Metastatic Lung Carcinoma in the Adrenal Gland (tissue), 1 donor: ENCODE results near the genes GSKIP and AK7.

DNA sequence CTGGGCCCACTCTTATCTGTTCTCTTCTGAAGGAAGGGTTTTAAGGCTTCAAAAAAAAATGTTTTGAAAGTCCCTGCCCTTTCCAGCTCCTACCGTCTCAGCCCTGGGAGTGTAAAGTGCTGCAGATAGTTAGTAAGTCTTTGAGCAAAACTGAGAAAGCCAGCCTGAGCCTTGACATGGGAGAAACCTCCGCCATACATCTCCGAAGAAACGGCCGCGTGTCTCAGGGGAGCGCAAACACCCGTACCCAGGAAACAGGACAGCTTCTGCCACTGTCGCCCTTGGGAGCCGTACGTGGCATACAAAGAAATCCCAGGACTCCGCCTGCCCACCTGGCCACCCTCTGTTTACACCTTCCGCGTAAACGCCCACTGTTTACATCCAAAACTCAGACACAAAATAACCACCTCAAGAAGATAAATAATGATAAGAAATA is 541 bp upstream of the BDKRB2 start:
- PRO-cap, result no peak

- PRO-cap, result unidirectional peak, minus-strand start at chr14:96225703
These were observed 21.0 kb downstream of the BDKRB2 start for GRCh38 chr14:96225474-96226185.

GRCh38 chr14:96361714-96362381 is 1.3 kb downstream of the ATG2B start:
- PRO-cap, result unidirectional peak, plus-strand start at chr14:96362206

GRCh38 chr14:96363440-96363609 is at the start of gene GSKIP:
Gene GSKIP (plus strand): TSS chr14:96363526.
- PRO-cap, result bidirectional peak, plus-strand start at chr14:96363526, minus-strand start at chr14:96363377

- PRO-cap, result bidirectional peak, plus-strand start at chr14:96392155, minus-strand start at chr14:96391779; unidirectional peak, plus-strand start at chr14:96392245
These were observed at the start of gene AK7 for GRCh38 chr14:96391687-96392390. Gene AK7 (plus strand): TSS chr14:96392128.

GRCh38 chr14:96502657-96503527 is 710 bp downstream of the PAPOLA start:
- PRO-cap, result bidirectional peak, plus-strand start at chr14:96502856, minus-strand start at chr14:96502812; bidirectional peak, plus-strand start at chr14:96503222, minus-strand start at chr14:96503138

- PRO-cap, result no peak
These were observed 33.9 kb downstream of the PAPOLA start for GRCh38 chr14:96536020-96536549.

GRCh38 chr14:97025578-97026373 is 228.6 kb downstream of the VRK1 start:
- PRO-cap, result no peak

- PRO-cap, result no peak
These were observed 661.7 kb downstream of the VRK1 start for GRCh38 chr14:97458427-97459829.

- PRO-cap, result no peak
These were observed 385.0 kb downstream of the BCL11B start for GRCh38 chr14:98886776-98887591.

GRCh38 chr14:98972674-98973455 is 299.1 kb downstream of the BCL11B start:
- PRO-cap, result no peak

DNA sequence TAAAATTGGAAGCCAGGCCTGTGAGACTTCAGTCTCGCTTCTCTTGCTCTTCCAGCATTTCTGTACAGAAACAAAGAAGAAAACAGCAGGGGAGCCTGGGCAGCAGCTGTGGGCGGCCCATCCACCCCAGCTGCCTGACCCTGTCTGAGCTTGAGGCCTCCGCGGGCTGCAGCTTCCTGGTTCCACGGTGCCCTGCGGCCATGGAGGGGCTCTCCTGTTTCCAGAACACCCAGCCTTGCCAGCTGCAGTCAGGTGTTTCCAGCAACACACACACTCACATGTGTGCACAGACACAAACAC is 178.1 kb downstream of the BCL11B start:
- PRO-cap, result no peak

DNA sequence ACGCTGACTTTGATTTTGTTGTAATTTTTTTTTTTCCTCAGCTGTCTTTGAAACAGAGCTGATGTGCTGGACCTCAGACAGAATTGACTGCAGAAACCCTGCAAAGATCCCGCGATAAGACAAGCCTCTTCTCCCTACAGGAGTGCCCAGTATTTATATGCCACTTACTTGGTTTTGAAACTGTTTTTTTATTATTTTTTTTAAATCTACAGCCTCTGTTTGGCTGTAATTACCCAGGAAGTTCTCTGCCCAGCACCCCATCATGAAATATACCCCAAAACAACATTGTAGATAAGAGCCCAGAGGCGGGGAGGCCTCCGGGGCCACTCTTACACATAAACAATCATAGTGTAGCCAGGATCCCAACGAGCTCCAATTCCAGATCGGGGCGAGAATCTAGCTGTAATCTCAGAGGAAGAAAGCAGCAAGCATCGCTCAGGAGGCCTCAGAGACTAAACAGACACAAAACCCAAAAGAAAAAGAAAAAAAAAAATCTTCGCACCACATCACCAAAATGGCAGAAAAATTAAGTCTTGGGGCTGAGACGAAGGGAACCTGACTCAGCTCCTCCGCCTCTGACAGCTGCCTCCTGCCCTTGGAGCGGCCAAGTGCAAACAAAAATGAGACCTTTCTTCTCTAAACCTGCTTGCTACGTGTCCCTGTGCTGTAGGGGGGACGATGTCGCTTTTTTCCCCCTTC is 30.9 kb downstream of the BCL11B start:
- PRO-cap, result no peak

GRCh38 chr14:99247268-99247838 is 24.6 kb downstream of the BCL11B start:
- PRO-cap, result no peak

GRCh38 chr14:99263484-99264297 is 8.3 kb downstream of the BCL11B start:
- PRO-cap, result no peak

GRCh38 chr14:99266078-99267268 is 5.5 kb downstream of the BCL11B start:
- PRO-cap, result no peak

GRCh38 chr14:99270355-99271431 is 1.3 kb downstream of the BCL11B start:
- PRO-cap, result unidirectional peak, plus-strand start at chr14:99271281

DNA sequence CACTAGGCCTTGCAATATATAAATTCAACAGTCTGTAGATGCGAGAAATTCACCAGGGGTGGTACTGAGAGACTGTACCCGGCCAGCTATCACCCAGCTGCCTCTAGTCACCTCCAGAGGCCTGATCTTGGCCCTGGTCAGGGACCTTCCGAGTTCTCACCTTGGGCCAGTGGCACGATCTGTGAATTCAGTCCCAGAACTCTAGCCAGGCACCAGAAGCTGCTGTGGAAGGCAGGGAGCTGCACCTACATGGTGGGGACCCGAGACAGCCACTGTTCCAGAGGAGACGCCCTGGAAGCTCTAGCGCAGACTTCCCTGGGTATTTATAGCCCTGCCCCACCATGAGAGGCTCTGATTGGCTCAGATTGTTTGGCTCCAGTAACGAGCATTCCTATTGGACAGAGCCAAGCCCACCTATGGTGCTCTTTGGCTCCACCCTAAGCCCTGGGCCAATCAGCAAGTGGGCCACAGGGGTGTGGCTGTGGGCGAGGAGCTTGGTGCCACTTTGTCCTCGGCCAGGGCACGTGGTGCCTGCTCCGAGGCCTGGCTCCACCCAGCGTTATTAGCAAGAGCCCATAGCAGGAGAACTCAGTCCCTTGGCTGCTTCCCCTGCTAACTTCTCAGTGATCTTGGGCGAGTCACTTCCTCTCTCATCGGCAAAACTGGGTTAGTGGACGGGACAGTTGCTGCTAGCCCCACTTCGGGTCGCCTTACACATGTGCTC is 88.9 kb upstream of the BCL11B start:
- PRO-cap, result no peak

DNA sequence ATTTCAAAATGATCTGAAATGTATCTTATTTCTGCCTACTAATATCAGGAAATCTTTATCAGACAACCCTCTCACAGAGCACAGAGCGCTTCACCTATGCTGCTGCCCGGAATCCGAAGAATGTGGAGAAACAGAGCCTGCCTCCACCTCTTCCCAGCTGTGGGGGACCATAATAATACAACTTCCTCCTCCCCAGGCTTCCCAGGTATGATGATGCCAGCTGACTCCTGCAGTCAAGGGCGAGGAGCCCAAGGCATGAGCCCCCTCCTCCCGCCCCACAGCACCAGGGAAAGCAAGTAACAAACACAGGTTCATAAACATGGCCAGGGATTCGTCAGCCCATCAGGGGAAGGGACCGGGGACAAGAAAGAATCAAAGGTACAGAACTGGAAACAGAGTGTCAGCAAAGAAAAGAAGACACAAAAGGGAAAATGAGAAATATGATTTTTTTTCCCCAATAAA is 68.5 kb downstream of the SETD3 start:
- PRO-cap, result no peak

GRCh38 chr14:99479609-99480494 is 807 bp downstream of the SETD3 start:
- PRO-cap, result no peak